Colon Carcinoma Metastatic in the Brain (tissue), 2 donors: ENCODE measurements around the gene C3orf20.

DNA sequence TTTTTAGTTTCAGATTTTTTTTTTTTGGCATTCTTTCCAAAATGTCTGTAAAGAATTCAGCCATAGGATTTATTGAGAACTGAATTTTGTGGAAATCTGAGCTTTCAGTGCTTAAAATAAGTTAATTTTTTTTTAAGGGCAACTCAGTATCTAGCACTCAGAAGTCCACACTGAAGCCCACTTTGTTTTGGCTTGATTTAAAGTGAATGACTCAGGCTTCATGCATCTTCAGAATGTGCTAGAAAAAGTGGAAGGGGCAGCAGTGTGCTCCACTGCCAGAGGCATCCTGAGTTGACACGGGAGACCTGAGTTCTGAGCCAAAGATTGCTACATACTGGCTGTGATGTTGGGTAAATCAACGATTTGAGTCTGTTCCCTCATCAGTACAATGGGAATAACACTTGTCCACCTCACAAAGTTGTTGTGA is 18.9 kb downstream of the TMEM43 start:
- PRO-cap, 2 experiments, result no peak in any of the 2 experiments

GRCh38 chr3:14175228-14176068 is 3.0 kb downstream of the XPC start:
- PRO-cap, 2 experiments, result no peak in any of the 2 experiments

- PRO-cap, 2 experiments, result no peak in any of the 2 experiments
Observed at GRCh38 chr3:14235804-14236487, 57.3 kb downstream of the LSM3 start.

DNA sequence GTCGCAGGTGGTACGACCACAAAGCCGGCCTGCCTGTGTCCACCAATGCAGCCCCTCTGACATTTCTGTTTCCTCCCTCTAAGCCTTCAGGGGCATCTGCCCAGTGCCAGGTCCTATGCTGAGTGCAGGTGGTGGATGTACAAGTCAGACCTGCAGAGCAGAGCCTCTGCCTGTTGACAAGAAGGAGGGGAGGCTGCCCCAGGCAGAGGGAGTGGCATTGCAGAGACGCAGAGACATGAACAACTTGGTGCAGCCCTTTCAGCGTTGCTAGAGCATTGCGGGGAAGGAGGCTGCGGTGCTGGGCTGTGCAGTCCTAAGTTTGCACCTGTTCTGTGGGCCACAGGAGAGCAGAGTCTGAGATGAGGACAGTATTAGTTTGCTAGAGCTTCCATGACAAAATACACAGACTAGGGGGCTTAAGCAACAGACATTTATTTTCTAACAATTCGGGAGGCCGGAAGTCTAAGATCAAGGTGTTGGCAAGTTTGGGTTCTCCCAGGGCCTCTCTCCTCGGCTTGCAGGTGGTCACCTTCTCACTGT is 65.2 kb downstream of the LSM3 start:
- PRO-cap, 2 experiments, result no peak in any of the 2 experiments

DNA sequence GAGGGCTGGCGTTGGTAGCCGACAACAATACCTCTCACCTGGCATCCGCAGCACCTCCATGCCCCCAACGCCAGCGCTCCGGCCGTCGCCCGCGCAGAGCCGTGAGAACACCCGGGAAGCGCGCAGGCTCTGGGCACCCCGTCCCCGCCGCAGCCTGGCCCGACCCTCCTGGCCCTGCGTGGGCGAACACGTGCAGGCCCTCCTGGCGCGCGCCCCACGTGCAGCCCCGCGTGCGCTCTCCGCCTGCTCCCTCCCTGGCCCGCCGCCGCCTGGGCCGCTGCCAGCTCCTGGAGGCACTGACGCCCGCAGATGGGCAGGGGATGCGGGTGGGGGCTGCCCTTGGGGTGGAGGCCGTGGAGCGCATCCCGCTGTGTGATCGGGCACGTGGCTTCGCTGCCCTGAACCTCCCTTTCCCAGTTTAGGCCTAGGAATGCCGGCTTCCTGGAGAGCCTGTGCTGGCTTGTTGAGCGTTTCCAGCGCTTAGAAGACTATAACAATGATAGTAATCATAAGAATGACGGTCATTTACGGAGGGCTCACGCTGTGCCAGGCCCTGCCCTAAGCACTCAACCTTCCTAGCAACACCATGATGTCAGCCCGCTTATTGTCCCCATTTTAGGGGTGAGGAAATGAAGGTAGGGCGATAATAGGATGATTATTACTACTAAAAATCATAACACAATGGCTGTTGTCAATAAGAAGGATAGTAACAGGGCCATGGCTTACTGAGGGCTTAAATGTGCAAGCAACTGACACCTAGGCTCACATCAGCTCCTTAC is 104.5 kb upstream of the SLC6A6 start:
- PRO-cap, 2 experiments, result no peak in any of the 2 experiments

DNA sequence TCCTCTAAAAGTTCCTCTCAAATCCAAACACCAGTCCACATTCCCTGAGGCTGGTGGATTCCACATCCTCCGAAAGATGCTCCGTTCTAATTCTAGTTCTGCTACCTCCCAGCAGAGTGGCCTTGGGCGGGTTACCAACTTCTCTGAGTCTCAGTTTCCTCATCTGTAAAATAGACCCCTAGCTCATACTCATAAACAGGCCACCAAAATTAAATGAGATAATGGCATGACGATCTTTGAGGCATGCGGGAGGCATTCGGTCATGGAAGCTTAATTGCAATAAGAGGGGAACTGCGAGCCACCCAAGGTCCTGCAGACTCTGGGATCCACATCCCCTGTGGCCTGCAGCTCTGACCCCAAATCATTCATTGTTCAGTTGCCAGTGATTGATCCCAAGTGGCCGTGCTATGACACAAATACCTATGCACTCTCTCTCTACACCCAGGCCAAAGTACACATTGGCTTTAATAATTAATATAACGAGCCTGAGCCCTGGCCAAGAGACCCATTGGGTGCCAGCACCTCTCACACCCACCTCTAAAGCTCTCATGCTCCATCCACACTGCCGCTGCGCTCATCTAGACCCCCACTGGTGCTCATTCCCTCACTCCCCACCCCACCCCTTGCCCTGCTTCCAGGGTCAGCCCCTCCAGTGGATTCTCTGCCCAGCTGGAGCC is 37.9 kb upstream of the SLC6A6 start:
- PRO-cap, 2 experiments, result no peak in any of the 2 experiments

DNA sequence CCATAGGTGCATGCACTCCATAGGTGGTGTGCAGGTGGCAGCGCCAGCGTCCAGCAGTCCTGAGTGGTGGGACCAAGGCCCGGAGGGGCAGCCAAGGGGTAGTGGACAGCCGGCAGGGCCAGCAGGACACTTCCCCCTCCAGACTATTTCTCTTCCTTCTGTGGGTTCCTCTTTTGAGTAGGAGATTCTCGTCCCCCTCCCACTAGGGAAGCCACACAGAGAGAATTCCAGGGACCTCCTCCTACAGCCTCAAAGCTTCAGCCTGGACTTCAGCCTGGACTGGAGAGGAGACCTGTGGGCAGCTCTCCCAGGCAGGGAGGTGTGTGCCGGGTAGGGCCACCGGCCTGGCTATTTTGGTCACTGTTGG is 1.1 kb downstream of the SLC6A6 start:
- PRO-cap, 2 experiments, result no peak in any of the 2 experiments

DNA sequence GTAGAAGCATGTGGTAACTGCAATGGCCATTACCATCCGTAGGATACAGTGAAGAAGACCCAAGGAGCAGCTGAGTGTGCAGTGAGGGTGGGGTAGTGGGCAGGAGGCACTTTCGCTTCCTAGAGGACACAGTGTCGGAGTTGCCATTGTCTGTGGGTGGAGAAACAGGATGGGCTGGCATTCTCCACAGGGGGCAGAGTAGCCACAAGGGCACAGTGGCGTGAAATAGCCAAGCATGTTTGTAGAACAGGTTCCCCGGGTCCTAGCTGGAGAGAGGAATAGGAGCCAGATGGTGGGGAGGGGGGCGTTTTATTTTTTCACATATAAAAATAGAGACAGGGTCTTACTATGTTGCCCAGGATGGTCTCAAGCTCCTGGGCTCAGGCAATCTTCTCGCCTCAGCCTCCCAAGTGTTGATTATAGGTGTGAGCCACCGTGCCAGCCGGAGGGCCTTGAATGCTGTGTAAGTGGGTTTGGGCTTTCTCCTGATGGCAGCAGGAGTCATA is 3.5 kb downstream of the SLC6A6 start:
- PRO-cap, 2 experiments, result no peak in any of the 2 experiments

GRCh38 chr3:14406696-14407069 is 4.3 kb downstream of the SLC6A6 start:
- PRO-cap, 2 experiments, result no peak in any of the 2 experiments

DNA sequence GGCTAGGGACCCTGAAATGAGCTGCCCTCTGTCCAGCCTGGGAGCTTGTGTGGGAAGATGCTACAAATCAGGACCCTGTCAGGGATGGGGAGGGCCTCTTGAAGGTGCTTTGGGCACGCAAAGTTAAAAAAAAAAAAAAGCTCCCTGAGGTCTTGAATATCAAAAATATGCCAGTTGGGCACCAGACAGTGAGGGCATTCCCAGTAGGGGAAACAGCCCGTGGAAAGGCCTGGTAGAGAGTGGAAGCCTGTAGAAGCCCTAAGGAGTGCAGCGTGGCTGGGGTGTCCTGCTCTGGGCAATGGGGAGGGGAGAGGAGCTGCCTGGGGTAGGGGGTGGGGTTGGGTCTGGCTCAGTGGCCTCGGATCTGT is 21.8 kb downstream of the SLC6A6 start:
- PRO-cap, 2 experiments, result no peak in any of the 2 experiments

GRCh38 chr3:14425807-14426385 is 23.5 kb downstream of the SLC6A6 start:
- PRO-cap, 2 experiments, result no peak in any of the 2 experiments

GRCh38 chr3:14439407-14440060 is 37.1 kb downstream of the SLC6A6 start:
- PRO-cap, 2 experiments, result no peak in any of the 2 experiments

GRCh38 chr3:14453955-14454297 is 51.5 kb downstream of the SLC6A6 start:
- PRO-cap, 2 experiments, result no peak in any of the 2 experiments

DNA sequence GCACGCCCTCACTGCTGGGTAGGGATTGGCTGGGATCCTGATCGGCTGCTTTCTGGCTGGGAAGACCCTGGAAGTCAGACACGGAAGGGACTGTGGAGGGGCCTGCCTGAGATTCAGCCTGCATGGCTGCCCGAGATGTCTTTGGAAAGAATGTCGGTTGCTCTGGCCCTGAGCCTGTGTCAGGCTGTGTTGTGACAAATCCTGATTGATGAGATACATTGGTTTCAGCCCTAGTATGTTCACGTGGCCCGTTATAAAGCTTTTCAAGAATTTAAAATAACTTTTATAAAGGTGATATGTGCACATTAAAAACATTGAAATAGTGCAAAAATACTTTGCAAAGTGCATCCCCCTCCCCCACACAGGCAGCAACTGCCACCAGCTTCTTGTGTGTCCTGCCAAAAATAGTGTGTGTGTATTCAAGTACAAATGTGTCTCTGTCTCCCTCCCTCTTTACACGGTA is 52.0 kb downstream of the SLC6A6 start:
- PRO-cap, 2 experiments, result no peak in any of the 2 experiments

GRCh38 chr3:14522862-14523707 is 17.1 kb downstream of the GRIP2 start:
- PRO-cap, 2 experiments, result no peak in any of the 2 experiments

DNA sequence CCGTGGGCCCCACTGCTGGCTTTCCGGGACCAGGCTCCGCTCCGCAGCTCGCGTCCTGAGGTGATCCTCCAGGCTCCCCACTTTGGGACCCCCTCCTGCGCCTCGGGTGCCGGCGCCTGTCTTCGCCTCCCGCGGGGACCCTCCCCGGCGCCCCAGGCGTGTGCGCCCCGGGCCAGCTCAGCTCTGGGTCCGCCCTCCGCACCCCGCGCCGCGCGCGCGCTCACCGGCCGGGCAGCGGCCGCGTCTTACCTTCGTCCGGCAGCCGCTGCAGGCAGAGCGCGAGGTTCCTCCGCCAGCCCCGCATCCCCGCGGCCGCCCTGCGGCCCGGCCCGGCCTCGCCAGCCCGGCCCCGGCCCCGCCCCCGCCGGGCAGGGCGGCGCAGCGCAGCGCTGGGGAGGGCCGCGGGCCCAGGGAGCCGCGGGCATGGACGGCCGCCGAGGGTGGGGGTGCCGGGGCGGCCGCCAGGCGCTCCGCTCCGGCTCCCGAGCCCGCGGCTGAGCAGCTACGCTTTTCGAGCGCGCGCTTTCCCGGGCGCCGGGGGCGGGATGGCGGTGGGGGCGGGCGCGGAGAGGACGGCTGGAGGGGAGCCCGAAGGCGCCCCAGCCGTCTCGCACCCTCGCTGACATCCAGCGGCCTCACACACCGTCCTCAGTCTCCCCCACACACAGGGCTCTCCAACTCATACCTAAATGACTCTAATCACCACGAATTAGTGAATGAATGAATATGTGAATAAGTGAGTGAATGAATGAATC is 48.7 kb upstream of the CCDC174 start:
- PRO-cap, 2 experiments, result no peak in any of the 2 experiments

- PRO-cap, 2 experiments, result no peak in any of the 2 experiments
Observed at GRCh38 chr3:14675051-14675360, at the start of gene C3orf20. Gene C3orf20, plus strand, starts transcription at chr3:14675141.

DNA sequence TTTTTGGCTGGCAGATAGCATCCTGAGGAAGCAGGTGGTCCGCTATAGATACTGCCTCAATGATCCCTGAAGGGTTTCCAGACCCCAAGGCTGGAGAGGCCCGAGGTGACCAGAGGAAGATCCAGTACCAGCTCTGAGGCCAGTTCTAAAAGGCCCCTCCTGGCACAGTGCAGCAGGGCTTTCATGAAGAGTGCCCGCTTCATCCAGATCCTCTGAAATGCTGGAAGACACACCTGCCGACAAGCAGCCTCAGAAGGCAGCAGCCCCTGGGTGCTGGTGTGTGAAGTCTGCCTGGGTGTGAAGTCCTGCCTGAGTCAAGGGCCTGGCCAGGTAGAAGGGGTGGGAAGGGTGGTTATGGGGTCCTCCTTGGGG is 14.8 kb downstream of the FGD5 start:
- PRO-cap, 2 experiments, result no peak in any of the 2 experiments

GRCh38 chr3:14847912-14848312 is 29.1 kb downstream of the FGD5 start:
- PRO-cap, 2 experiments, result peak in 1 of 2 experiments; most common minus-strand start chr3:14848048 (in 1)

GRCh38 chr3:14945803-14946393 is 1.5 kb upstream of the NR2C2 start:
- PRO-cap, 2 experiments, result no peak in any of the 2 experiments